Myometrial cell (primary cell): ENCODE measurements around the gene FN1.

GRCh38 chr2:215414647-215415200 is 21.1 kb downstream of the FN1 start:
- RAMPAGE, long total RNA, result no peak

GRCh38 chr2:215423149-215423989 is 12.5 kb downstream of the FN1 start:
- RAMPAGE, long total RNA, result no peak

- RAMPAGE, long total RNA, result no peak
Observed at GRCh38 chr2:215431631-215432387, 4.1 kb downstream of the FN1 start.

DNA sequence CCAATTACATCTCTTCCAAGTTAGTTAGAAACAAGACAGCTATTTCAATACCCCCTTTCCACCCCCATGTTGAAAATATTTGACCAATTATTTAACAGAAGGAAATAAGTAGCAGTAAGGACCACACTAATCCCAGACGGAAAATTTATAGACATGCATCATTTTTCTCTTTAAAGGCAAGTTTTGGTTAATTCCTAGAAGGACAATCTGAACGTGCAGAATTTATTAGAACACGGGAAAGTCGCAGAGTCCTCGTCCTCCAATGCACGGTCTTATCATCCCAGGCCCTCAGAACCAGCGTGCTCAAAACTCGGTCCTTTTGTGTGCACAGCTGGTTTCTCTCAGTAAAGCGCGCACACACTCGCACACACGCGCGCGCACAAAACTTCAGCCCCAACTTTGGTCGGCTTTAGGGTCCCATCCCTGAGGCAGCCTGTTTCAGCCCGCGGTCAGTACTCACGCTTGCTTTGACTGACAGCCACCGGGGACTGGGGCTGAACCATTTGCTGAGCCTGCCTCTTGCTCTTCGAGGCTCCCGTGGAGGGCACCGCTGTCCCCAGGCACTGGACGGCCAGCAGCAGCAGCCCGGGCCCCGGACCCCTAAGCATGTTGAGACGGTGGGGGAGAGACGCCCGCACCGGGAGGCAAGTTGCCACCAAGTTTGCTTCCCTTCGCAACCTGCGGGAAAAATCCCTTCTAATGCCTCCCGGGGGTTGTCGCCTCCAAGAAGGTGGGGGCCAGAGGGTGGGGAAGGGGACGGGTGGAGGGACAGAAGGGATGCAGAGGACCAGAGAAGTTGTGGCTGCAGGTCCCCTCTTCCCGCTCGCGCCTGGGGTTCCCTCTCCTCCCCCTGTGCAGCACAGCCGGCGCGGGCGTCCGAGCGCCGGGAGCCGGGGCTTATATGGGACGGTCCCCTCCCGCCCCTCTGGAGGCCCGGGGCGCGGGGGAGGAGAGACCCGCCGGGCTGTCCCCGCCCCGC is at the start of gene FN1:
Gene FN1 (minus strand): TSS at position 874 of the 979 bp plus-strand sequence.
- RAMPAGE, long total RNA, result start-site peak on the minus strand centred at position 872 of the sequence, 6 bp wide, 15,231 and 14,682 reads in 2 replicates

- RAMPAGE, long total RNA, result no peak
Observed at GRCh38 chr2:215749059-215749435, 264.3 kb downstream of the MREG start.

GRCh38 chr2:215830186-215830804 is 183.1 kb downstream of the MREG start:
- RAMPAGE, long total RNA, result no peak

GRCh38 chr2:216211712-216212007 is 102.5 kb downstream of the XRCC5 start:
- RAMPAGE, long total RNA, result no peak

DNA sequence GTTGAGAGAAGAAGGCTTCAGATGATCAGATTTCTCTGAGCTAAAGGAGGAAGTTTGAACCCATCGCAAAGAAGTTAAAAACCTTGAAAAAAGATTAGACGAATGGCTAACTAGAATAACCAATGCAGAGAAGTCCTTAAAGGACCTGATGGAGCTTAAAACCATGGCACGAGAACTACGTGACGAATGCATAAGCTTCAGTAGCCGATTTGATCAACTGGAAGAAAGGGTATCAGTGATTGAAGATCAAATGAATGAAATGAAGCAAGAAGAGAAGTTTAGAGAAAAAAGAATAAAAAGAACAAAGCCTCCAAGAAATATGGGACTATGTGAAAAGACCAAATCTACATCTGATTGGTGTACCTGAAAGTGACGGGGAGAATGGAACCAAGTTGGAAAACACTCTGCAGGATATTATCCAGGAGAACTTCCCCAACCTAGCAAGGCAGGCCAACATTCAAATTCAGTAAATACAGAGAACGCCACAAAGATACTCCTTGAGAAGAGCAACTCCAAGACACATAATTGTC is 42.7 kb upstream of the RPL37A start:
- RAMPAGE, long total RNA, result no peak

- RAMPAGE, long total RNA, result no peak
Observed at GRCh38 chr2:216507498-216508398, 9.1 kb downstream of the RPL37A start.

DNA sequence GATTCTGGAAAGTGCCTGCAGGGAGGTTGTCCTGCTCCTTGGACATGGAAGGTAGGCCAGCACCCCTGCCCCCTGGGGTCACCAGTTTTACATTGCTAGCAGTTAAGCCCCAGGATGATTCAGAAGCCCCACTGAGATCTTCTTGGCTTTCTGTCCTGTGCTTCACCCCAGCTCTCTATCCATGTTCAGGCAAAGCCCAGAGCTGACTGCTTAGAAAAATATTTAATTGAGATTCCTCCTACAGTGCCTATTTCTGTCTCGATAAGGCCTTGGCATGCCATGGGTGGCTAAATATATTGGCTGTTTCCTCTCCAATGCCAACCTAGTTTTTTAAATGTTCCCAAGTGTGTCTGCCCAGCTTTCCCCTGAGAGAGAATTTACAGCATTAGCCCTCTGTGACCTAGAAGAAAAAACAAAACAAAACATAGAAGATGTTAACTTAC is 48.4 kb downstream of the RPL37A start:
- RAMPAGE, long total RNA, result no peak

GRCh38 chr2:216619138-216620167 is 13.8 kb upstream of the IGFBP2 start:
- RAMPAGE, long total RNA, result no peak

GRCh38 chr2:216664834-216665776 is 30.2 kb downstream of the IGFBP5 start:
- RAMPAGE, long total RNA, result no peak

DNA sequence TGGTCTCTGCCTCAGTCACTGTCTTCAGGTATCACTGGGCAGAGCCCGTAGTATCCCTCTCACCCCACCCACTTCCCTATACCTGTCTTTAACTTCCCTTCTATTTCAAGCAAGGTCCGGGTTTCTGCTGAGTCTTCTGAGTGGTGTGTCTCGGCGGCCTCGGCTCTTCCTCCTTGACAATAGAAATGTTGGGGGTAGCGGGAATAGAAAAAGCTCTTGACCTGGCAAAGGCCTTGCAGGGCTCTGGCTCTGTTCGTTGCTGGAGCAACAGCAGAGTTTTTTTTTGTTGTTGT is 16.0 kb upstream of the IGFBP5 start:
- RAMPAGE, long total RNA, result no peak

DNA sequence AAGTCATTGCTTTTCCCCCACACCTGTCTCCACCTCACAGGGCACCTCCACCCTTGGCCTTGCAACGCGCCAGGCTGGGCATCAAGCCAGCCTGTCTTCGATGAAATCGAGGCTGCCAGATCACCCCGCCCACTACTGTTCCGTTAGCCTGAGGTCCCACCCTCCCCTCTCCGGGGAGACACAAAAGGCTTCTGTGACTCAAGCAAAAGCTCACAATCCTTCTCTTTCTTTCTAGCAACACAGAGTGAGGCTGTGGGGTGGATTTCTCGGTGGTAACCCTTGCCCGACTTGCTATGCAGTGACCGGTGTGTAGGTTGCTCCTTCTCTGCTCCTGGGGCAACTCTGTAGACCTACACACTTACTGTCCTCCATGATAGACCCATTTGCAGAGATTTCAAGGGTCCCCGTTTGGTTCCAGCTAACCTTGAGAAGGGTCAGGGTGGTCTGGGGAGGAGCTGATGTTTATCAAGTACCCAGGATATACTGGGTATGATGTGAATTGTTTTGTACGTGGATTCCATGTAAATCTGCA is 9.8 kb downstream of the TNP1 start:
- RAMPAGE, long total RNA, result no peak

DNA sequence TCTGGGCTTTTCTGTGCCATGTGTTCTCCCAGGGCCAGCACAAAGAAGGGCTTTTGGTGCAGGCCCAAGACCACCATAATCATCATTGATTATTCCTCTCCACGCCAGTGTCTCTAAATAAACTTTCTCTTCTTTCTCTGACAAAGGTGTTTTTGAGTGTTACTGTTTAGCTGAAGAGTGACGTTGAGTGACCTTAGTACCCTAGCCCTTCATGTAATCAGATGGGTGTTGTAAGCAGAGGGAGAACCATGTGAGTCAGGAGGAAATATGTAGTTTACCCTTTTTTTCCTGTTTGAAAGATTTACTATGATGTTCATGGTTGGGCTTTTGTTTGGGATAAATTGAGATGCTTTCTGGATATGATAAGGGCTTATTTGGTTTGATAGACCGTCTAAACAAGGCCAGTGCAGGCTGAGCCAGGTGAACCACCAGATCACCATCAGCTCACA is 11.7 kb upstream of the TNP1 start:
- RAMPAGE, long total RNA, result no peak

- RAMPAGE, long total RNA, result no peak
Observed at GRCh38 chr2:216909419-216909967, 49.6 kb upstream of the TNP1 start.

DNA sequence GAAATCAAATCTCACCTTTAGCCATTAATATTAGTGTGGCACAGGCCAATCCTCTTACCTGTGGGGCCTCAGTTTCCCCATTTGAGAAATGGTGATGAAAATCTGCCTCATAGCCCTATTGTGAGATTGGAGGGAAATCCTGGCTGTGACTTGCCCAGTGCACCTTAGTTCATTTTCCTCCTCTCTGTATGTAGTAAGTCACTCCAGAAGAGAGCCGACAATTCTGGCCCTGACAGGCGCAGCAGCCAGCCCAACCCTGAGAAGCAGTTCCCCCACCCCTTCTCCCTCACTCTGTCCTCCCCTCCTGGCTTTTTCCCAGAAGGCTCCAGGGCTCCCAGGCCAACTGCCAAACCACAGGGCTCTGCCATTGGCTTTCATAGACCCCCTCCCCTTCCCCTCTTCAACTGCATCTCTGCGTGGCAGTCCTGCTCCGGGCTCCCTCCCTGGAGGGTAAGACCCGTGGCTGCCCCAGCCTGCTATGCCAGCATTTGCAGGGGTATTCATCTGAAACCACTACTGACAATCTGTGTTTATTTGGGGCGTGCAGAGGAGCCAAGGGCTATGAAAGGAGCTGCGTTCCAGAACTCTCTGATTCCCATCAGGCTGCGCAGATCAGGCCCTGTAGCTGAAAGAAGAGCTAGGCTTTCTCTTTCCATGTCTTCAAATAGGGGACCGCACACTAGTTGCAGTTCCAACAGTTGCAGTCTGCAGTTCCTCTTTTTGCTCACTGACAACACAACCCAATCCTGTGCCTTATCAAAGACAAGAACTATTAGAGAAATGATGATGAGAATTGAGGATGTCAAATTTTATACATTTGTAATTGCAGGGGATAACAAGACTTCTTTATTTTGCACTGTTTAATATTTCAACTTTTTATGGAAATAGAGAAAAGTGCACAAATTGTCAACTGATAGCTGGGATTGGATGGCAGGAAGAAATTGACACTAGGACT is 388.6 kb upstream of the TNP1 start:
- RAMPAGE, long total RNA, result no peak

DNA sequence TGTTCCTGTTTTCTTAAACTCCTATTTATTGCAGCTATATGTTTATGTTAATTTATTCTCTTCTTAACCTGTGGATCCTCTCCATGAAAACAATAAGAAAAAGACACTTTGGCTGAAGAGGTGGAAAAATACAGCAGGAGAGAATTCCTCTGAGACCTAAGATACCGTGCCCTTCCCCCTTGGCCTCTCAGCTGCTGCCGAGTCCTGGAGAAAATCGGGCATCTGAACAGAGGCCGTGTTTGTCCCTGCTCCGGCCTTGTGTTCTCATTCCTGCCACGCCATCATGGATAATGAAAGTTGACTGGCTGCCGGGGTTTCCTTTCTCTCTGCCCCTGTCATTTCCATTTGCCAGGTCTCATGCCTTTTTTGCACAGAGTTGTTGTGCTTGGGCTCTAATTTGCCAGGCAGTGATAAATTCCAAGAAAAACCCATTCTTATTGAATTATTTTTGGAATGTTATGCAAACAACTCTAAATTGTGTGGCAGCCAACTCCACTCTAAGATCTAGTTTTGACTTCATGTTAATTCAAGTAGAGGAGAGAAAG is 496.9 kb upstream of the TNP1 start:
- RAMPAGE, long total RNA, result no peak

- RAMPAGE, long total RNA, result no peak
Observed at GRCh38 chr2:217393321-217394300, 533.7 kb upstream of the TNP1 start.

GRCh38 chr2:217412395-217412597 is 552.4 kb upstream of the TNP1 start:
- RAMPAGE, long total RNA, result no peak